Jejunum (tissue), 1 donor: ENCODE data around the gene SIN3B.

- PRO-cap = no peak
Measured at GRCh38 chr19:15422669-15423342, 4.0 kb upstream of the AKAP8L start.

DNA sequence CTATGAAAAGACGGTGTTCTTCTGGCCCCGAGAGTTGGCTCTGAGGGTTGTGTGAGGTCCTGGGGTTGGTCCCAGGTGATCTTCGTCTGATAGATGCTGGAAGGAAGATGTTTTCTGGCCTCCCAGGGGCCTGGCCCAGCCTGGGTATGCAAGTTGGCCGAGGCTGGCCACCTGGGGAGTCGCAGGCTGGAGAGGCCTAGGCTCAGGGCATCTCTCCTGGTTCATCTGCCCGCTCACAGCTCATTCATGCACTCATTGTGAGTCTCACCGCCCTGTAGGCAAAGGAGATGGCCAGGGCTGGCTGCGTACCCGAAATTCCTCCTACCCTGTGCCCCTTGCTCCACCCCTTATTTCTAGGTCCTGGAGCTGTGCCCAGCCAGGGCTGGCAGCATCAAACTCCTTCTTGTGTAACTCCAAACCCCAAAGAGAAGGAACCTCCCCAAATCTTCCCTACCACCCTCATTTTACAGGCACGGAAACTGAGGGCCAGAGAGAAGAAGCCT, 846 bp downstream of the CYP4F22 start:
- PRO-cap = no peak

DNA sequence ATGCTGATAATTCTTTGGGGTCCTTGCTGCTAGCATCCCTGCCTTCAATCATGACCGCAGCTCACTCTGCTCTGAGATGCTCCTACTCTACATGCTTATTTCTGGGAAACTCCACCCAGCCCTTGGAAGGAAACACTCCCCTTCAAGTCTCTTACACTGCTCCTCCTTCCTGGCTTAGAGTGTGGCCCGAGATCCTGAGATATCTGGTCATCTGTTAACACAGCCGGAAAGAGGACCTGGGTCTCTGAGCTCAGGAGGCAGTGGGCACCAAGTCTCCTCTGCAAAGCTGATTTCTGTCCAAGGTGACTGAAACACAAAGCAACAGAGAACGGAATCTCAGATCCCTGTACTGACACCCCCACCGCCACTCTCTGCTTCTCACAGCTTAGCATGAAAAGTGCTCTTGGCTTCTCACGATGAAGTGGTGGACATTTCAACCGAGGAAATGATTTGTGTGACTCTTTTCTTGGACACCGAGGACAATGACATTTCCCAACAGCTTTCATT, 33.0 kb downstream of the CYP4F2 start:
- PRO-cap = no peak

DNA sequence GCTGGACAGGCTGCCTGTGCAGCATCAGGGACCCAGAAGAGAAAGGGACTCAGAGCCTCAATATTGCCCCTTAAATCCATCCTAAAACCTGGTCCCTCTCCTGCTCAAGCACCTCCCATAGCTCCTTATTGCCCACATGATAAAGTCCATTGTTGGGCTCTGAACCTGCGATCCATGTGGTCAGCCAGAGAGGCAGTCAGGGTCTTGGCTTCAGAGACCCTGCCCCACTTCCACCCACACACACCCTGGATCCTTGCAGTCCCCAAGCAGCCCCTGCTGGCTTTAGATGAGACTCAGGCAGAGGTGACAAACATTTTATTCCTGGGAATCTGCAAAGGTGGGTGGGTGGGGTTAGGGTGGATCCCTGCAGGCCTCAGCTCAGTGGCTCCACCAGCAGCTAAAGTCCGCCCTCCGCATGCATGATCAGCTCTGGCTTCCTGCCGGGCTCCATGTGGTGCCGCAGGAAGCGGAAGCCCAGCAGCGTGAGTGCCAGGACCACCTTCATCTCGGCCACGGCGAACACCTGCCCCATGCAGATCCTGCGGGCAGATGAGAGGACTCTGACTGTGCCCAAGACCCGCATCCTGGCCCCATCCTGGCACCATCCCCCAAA, 26.5 kb downstream of the CYP4F2 start:
- PRO-cap = no peak

DNA sequence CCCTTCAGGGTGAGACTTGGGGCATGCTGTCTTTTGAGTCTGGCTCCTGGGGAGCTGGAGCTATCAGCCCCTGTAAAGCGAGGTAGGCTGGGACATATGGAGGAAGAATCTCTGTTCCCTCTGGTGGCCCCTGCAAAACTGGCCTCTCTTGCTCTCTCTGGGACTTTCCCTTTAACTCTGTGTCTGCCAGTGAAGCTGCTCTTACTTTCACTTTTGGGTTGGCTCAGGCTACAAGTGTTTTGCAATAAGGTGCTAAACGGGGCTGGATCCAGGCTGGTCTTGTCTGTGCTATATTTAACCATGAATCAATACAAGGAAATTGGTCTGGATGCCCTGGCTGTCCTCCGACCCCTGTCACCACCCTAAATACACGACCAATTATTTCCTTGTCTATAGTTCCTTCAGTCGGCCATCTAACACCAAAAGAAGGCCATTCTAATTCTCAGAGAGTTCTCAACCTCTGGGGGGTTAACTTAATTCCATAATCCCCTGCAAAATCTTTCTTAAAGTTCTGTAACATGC, 53.2 kb downstream of the OR10H4 start:
- PRO-cap = no peak

DNA sequence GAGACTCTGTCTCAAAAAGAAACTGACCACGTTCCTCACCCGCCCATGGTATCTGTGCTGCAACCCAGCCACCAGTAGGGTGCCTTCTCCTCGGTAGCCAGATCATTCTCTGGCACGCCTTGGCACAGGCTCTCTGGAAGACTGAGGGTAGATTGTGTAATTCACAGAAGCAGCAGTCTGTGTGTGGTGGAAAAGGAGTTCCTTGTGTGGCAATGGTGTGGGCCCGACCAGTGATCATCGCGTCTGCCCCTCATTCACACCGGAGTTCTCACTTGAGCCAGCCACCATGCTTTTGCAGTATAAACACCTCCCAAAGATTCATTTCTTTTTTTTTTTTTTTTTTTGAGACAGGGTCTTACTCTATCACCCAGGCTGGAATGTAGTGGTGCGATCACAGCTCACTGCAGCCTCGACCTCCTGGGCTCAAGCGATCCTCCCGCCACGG, 7.2 kb downstream of the TPM4 start:
- PRO-cap = no peak

DNA sequence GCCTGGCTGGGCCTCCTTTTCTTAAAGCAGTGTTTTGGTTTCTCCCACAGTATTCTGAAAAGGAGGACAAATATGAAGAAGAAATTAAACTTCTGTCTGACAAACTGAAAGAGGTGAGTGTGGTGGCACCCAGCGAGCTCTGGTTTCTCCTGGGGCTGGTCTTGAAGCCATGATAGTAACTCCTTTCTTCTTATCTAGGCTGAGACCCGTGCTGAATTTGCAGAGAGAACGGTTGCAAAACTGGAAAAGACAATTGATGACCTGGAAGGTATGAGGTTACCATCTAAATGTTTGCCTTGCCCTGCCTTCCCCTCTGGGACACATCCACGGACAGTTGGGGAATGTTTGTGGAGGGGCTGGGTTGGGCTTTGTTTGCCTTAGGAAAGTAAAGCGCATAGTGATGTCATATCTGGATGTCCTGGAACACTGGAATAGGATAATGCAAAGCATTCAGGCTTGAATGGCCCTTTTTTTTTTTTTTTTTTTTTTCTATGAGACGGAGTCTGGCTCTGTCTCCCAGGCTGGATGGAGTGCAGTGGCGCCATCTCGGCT, 17.3 kb downstream of the TPM4 start:
- PRO-cap = no peak

- PRO-cap = no peak
Measured at GRCh38 chr19:16094666-16095476, 16.8 kb upstream of the RAB8A start.

- PRO-cap = no peak
Measured at GRCh38 chr19:16112066-16112308, 298 bp downstream of the RAB8A start.

GRCh38 chr19:16319362-16319781, 5.3 kb upstream of the KLF2 start:
- PRO-cap = no peak

DNA sequence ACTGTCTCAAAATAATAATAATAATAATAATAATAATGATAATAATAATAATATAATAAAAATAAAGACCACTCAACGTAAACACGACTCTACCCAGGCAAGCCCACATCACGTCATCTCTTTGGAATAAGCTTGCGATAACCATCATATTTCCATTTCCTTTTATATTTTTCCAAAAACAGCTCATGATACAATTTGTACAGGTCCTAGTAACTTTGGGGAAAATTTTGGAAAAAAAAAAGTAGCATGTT, 22.9 kb downstream of the KLF2 start:
- PRO-cap = no peak

DNA sequence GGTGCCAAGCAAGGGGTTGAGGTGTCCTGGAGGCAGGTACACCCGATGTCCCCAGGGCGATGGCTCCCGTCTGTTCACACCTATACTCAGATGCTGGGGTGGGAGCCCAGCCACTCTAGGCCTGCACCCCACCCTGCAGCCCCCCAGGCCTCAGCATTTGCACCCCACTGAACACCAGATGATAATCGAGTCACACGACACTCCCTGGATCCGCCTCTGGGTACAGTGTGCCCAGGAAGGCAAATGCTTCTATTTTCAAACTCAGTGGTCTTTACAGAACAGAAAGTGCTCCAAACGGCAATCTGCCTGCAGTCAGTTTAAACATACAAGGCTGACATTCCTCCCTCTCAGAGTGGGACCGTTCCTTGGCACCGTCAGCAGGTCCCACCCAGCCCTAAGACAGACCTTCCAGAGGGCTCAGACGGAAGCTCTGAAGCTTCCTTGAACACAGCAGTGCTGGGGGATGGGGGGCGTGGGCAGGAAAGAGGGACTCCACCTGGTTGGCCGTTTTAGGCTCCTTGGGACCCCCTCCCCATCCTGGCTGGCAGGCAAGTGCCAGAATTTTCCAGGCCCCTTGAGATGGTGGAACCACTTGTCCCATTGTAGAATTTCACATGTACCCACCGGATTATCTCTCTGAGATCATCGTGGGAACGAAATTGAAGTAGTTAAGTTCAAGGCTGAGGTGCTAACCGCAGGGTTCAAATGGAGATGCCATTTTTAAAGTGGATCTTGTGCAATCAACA, 45.9 kb downstream of the KLF2 start:
- PRO-cap = no peak

- PRO-cap = no peak
Measured at GRCh38 chr19:16500769-16501533, 4.8 kb downstream of the C19orf44 start.

DNA sequence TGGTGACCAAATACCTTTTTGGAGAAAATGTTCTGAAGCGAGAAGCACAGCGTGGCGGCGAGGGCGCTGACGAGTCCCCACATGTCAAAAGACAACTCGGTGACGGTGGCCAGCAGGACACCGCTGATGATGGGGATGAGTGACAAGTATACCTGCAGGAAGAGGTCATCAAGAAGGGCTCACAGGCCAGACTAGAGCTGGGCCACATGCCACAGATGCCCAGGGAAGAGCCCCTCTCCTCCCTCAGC, 4.3 kb downstream of the SLC35E1 start:
- PRO-cap = no peak

- PRO-cap = no peak
Measured at GRCh38 chr19:16581988-16582680, 9.9 kb upstream of the SLC35E1 start.

DNA sequence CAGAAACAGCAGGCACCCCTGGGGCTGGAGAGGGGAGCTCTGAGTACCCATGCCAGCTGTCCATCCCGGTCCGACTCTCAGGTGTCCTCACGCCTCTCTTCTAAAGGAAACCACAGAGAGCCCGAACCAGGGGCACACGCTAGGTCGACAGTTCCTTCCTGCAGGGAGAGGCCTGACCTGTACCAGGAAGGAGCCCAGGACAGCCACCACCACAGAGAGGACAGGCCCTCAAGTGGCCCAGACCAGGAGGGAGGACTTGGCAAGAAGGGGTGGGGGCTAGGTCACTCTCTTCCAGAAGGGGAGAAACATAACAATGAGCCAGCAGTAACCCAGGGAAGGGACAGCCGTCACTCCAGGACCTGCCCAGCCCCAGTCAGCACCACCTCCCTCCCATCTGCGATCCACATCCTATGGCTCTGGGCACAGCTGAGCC, 13.0 kb upstream of the SLC35E1 start:
- PRO-cap = no peak

DNA sequence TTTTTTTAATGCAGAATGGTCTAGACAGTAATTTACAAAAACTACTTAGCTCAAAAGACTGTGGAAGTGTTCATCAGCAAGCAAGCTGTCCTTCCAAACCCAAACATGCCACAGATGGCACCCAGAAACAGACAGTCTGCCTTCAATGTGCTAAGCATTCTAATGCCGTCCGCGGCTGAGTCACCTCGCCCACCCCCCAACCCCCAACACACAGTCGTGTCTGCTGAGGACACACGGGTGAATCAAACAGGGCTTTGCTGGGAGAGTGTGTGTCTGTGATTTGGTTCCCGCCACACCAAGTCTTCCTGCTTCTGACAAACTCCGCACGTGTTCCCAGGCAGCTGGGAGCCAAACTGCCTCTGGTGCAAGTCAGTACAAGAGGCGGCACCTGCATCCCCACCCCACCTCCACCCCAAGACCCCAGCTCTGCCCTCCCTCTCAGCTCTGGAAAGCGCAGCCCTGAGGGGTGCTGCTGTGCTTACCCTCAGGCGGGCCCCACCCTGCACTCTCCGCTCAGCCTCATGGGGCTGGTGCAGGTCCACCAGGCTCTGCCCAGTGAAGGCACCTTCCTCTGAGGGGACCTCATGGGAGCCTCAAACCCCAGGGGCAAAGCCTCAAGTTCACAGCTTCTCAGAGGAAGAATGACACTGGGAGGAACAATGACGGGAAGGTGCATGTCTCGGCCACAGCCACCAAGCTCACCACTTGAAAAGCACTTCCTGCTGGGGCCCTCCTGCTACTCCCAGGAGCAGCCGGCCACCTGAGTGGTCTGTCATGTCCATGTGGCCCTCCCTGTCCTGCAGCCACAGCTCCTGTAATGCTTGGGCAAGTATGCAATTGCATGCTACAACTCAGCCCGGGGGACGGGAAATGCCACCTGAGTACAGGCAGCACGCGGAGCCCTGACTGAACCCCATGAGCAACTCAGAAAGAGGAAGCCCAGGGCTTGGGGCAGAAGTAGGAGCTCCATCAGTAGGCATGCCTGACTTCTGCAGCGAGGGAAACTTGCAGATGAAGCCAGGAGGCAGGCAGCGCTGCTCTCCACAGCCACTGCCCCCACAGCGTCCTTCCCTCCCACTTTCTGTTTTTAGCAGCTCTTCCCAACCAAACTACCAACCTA, 15.1 kb upstream of the SLC35E1 start:
- PRO-cap = no peak

GRCh38 chr19:16829107-16830251, at the start of gene SIN3B:
Gene SIN3B, plus strand, starts transcription at chr19:16829398.
- PRO-cap = bidirectional peak, plus-strand start at chr19:16829421, minus-strand start at chr19:16829332

DNA sequence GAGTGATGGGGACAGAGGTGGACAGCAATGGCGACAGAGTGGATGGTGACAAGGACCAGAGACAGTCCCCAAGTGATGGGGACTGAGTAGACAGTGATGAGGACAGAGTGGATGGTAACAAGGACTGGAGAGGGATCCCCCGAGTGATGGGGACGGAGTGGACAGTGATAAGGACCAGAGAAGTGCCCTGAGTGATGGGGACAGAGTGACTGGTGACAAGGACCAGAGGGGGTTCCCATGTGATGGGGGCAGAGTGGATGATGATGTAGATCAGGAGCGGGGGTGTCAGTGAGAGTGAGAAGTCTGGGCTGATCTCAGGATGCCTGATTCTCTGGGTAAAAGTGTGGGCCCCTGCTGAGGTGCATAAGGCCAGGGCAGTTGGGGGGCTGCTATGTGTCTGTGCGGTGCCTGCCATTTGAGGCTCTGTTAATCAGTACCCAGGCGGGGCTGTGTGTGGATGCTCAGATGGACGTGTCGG, 8.3 kb downstream of the SIN3B start:
- PRO-cap = no peak

DNA sequence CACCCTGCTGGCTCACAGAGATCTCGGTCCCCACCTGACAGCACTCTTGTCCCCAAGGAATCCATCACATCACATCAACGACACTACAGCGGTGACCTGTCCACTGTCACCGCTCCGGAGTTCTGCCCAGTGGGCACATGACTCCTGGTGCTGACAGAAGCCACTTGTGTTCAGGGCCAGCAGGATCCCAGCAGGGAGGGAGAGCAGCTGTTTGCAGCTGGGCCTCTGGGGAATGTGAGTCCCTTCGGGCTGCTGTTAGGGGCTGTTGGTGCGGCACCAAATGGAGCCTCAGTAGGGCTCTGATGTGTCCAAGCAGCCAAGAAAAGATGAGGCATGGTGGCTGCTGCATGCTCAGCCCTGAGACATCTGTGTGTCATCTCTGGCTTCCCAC, 55.8 kb downstream of the F2RL3 start:
- PRO-cap = no peak